HT1080 (cell line): ENCODE measurements around a stretch of chr12.

DNA sequence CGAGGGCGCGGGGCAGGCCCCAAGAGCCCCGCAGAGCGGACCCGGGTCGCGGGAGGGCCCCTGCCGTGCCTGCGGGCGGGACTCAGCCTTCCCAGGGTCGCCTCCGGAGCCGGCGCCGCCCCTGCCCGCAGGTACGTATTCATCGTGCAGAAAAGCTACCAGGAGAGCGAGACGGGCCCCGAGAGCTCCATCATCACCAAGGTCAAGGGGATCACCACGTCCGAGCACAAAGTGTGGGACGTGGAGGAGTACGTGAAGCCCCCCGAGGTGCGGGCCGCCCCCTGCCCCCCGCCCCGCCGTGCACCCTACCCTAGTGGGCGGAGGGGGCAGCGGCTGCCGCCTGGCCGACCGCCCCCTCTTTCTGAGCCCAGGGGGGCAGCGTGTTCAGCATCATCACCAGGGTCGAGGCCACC is 738 bp downstream of the P2RX2 start:
RAMPAGE:
- cytosol, long total RNA = no peak
- long total RNA = no peak
- nucleus, long total RNA = no peak

RAMPAGE:
- cytosol, long total RNA = no peak
- long total RNA = no peak
- nucleus, long total RNA = no peak
Observed at GRCh38 chr12:132676380-132676998, 10.7 kb downstream of the POLE start.

DNA sequence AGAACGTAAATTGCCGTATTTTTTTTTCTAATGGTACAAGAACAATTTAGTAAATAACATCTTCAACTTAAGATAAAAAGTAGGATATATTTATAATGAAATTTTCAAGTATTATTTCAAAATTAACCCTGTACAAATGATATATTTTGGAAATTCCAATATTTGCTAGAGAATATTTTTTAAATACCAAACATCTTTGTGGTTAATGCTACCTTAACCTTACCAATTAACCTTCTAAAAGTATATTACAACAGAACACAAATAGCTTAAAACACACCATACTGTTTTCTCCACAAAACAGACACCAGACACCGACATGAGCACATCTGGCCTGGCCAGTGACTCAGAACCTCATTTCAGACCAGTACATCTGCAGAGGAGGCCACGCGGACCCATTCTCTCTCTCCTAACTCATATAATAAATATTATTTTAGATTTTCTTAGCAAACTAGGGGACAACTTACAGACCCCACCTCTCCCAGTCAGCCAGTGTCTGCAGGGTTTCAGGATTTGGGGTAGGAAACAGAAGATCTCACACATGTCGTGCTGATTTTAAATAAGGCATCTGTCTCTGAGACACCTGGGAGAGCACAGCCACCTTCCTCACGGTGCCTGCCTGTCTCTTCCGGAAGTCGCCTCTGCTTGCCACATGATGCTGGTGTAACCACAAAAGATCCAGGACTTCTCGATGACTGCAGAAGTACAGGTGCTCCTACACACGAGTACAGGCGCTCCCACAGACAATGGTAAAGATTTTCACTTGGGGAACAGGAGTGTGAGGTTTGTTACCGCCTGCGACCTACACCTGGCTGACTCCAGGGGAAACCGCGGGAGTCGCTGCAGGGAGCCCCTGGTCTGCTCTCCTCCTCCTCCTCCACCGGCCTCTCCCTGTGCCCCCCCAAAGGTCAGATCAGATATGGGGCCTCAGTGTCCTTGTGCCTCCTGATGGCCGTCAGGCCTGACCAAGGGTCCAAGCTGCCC is 9.6 kb upstream of the ANKLE2 start:
RAMPAGE:
- cytosol, long total RNA = no peak
- long total RNA = no peak
- nucleus, long total RNA = no peak

DNA sequence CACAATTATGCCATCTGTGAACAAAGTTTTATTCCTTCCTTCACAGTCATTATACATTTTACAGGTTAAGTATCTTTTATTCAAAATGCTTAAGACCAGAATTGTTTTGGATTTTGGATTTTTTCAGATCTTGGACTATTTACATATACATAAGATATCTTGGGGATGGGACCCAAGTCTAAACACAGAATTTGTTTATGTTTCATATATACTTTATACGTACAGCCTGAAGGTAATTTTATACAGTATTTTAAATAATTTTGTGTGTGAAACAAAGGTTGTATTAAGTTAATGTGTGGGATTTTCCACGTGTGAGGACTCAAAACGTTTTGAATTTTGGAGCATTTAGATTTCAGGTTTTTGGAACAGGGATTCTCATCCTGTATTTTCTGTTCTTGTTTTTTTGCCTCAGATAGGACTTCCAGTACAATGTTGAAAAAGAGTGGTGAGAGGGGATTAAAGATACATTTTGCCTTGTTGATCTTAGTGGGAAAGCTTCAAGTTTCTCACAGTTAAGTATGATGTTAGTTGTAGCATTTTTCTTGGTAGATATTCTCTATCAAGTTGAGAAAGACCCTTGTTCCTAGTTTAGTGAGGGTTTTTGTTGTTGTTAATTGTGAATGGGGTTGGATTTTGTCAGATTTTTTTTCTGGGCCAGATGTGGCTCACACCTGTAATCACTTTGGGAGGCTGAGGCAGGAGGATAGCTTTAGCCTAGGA is 3.4 kb downstream of the ZNF26 start:
RAMPAGE:
- cytosol, long total RNA = no peak
- long total RNA = no peak
- nucleus, long total RNA = no peak

RAMPAGE:
- cytosol, long total RNA = no peak
- long total RNA = no peak
- nucleus, long total RNA = no peak
Observed at GRCh38 chr12:133141302-133141827, 10.9 kb downstream of the ZNF10 start.